PFSK-1 (cell line): ENCODE measurements around the genes C3orf33 and RSRC1.

- RRBS: no CpG with 5 or more reads among the region's 3 CpGs
Measured at GRCh38 chr3:155598674-155599096, 146.2 kb downstream of the PLCH1 start.

GRCh38 chr3:155661034-155661233, 83.9 kb downstream of the PLCH1 start:
- RRBS: no CpG with 5 or more reads among the region's 1 CpG

DNA sequence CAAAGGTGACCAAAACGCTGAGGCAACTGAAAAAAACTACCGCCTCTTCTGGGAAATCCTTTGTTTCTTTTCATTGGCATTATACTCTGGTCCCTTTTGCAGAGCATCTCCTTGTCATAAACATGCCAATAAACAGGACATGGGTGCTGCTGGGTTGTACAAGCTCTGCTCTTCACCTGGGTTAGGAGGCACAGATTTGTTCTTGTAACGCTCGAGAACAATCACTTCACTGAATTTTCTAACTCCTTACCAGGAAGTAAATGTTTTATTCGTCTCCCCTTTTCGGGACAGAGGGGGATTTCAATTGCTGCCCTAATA, 1.3 kb downstream of the PLCH1 start:
- RRBS: no CpG with 5 or more reads among the region's 6 CpGs

DNA sequence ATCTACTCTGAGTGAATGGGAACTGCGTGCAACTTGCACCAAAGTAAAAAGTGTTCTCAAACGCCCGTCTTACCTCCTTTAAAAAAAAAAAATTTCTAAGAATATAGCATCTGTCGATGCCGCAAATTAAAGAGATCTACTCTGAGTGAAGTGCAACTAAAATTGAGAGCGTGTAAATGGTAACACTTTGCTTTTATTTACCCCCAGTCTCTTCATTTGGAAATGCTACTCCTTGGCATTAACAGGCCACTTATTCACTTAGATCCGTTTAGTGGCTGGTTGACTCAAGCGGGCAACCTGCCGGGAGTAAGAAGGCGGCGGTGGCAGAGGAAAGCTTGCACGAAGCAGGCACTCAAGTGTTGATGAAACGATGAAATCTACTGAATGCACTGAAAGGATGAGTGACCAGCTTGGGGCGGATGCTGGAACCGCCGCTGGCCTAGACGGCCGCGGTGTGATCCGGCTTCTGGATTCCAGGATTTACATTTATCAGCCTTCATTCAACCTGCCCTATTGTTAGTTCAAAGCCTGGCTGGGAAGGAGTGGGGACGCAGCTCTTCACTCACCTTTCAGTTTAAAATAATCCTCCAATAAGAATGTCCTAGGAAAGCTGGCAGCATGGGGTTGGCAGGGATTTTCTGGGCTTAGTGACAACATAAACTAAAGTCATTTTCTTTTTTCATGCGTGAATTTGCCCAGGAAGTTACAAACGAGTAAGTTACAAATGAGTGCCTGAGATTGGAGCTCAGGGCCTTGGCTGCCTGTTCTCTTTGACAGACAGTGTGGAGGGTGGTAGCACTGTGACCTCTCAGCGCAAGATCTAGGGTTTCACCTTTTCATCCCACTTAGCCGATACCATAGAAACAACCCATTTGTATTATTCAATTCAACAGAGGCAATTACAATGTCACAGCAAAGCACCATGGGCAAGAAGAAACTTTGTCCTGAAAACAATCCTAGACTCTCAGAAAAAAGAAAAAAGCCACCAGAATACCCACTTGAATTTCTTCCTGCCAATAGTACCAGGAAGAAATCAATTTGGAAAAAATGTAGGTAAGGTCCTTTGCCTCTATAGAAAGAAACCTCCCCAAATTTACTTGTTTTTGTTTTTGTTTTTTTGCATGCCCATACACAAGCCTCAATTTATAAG, 1.1 kb upstream of the PLCH1 start:
- RRBS: no CpG with 5 or more reads among the region's 25 CpGs

DNA sequence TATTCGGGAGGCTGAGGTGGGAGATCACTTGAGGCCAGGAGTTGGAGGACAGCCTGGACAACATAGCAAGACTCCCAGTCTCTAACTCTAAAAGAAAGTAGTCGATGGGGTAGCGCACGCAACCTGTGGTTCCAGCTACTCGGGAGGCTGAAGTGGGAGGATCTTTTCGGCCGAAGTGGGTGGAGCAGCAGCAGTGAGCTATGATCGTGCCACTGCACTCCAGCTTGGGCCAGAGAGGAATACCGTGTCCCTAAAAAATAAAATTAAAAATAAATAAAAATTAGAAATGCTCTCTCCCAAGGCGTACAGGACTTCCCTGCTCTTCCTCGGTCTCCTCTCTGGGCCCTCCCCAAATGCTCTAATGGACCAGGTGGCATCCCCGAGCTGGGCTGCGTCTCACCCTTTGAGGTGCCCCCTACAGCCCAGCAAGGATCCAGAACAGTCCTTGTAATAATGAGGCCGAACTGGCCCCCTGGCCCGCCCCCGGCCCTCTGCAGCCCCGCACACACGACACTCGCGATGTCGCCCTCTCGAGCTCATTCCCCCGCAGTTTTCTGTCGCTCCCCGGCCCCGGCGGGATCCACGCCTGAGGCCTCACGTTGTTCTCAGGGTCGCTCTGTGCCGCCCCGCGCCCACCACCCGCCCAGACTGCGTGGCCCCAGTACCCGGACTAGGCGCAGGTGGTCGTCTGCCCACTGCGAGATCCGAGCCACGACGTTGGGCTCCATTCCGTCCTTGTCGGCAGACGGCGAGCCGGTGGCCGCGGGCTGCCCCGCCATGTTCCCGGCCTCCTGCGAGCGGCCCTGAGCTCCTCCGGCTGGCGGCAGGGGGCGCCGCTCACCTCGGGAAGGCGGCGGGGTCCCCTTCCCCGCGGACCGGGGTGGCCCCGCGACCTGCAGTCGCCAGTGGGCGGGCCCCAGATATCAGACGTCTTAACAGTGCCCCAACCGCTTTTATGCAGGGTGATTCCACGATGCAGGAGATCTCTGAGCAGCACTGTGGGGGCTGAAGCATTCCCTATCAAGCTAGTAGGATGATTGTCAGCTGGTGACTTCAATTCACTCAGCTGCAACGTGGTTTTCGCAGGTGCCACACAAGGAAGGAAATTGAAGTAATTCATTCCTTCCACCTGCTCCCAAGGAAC, at the start of gene C3orf33:
Gene C3orf33, minus strand, starts transcription at position 805 of the 1,144 bp plus-strand sequence.
- RRBS: under 1% methylated on average over 34 of the region's 72 CpGs

DNA sequence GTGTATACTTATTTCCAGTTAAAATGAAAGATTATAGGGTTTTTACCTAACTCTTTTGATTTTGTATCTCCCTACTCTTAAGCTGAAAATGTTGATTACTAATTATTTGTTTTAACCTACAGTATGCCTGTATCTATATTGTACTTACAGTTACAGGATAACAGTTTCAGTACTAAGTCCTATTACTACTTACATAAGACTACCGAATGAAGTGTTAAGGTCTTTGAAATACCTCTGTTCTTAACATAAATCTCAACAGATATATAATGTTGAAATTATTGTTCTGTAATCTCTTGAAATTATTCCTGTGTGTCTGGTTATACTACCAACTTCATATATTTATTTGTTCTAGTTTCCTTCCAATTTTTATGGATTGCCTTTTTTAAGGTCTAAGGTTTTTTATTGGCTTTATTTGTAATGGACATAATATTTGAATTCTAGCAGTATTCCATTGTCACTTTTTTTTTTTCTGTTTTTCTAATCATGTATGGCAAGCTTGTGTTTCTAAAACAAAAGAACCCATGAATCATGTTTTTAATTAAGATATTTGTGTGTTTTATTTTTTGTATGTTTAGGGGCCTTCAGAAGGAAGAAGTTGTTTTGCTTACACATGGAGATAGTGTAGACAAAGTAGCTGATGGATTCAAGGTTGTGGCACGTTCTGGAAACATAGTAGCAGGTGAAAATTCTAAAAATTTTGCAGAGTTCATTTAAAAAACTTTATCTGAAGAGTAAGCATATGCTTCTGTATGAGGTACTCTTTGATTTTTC, 35.3 kb downstream of the GMPS start:
- RRBS: no CpG with 5 or more reads among the region's 2 CpGs

- RRBS: no CpG with 5 or more reads among the region's 8 CpGs
Measured at GRCh38 chr3:156148881-156149415, 28.6 kb downstream of the KCNAB1 start.

DNA sequence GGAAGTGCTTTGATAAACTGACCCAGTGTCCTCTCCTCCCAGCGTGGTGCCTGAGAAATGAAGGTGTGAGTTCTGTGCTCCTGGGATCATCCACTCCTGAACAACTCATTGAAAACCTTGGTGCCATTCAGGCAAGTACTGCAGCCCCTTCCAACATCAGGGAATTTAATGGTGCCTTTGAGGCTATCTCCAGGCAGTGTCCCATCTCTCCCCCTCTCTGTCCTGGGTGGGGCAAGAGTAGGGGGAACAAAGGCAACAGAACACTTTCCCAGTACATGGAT, 23.6 kb downstream of the SSR3 start:
- RRBS: no CpG with 5 or more reads among the region's 1 CpG

GRCh38 chr3:156643401-156644252, 30.8 kb upstream of the TIPARP start:
- RRBS: no CpG with 5 or more reads among the region's 11 CpGs

DNA sequence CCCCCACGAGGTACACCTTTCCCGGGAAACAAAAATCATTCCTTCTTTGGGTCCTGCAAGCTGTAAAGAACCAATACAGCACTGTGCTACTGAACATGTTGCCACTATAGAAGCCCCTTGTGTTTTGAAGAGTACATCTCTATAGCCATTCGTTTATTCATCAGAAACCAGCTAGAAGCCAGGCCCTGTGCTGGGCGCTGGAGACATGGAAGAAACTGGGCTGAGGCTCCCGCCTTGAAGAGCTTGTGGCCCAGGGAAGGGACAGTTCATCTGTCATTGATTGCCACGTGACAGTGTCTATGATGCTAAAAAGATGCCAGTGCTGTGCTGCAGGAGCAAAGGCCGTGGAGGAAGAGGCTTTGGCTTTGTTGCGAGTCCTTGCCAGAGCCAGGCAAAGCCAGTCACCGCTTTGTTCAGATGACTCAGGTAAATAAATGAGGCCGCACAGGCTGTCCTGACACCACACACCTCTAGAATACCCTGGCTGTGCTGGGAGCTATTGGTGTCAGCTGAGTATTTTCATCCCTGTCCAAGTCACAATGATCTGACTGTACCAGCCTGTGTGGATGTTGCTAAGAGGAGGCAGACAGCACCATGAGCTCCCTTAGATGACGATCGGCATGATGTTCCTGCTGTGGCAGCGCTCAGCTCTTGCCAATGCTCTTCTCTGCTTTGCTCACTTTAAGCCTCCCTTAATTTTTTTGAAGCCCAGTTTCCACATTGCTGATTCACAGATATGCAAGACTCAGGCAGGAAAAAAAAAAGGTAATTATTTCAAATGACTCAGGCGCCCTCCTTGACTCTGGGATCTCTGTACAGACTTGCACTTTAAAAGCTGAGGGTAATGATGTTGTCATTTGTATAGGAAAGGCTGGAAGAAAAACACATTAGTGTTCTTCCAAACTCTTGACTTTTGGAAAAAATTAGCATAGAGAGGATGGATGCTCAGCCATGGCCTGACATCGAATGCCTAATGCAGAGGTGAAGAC, 77.5 kb downstream of the CCNL1 start:
- RRBS: no CpG with 5 or more reads among the region's 15 CpGs

DNA sequence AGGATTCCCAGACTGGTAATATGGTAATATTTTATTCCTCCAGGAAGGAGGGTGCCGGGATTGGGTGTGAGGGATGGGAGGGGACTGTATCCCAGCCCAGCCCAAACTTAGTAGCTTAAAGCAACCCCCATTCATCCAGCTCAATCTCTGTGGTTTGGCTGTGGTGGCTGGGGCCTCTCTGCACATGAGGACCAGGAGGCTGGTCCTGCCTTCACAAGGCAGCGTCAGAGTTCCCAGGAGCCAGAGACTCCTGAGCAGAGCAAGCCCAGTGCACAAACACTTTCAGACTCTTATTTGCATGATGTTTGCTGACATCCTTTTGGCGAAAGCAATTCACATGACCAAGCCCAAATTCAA, 48.4 kb downstream of the CCNL1 start:
- RRBS: no CpG with 5 or more reads among the region's 3 CpGs

DNA sequence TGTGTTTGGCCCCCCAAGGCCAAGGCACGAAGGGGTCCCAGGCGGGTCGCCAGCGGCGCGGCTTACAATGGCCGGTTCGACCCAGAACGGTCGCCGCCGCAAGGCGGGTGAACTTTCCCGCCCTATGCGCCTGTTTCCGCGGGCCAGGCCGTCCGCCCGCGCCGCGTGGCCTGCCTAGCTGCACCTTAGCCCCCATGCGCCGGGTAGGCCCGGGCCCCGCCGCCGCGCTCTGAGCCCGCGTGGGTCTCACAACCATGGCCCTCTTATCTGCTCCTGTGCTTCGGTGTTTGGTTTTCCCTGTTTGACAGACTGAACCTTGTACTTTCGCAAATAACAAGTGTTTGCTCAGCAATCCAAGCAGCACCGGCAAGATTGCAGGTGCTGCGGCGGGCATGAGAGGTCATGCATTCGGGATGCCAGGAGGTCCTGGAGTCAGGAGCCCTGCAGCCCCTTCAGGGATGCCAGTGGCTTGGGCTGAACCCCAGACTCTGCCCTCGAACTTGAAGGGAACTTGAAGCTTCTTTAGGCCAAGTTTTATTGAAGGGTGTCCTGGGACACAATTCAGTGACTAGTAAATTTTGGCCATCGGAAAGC, 39.5 kb downstream of the CCNL1 start:
- RRBS: no CpG with 5 or more reads among the region's 40 CpGs

- RRBS: no CpG with 5 or more reads among the region's 4 CpGs
Measured at GRCh38 chr3:157134532-157135370, 25.2 kb downstream of the CCNL1 start.

DNA sequence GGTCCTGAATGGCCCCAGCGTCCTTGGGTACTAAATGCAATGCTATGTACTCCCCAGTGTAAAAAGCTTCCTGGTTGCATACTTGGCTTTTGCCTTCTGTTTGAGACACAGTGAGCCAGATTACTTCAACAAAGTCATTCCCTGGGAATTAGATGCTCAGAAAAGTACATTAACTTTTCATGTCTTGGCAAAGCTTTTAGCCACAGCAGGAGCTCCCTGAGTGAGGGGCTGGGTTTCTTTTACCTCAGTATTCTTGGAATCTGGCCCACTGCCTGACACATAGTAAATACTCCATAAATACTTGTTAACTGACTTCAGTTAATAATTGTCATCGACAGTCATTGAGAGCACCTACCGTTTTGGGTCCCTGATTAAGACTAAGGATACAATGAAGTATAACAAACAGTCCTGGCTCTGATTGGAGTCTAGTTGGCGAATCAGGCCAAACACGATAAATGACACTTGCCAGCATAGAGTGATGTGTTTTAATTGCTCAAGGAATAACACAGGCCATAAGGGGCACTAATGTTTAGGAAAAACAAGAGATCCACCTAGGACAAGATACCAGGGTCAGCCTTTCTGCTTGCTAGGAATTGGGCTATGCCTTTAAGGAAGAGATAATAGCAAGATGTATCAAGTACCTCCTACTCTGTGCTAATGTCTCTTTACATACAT, 23.8 kb downstream of the CCNL1 start:
- RRBS: no CpG with 5 or more reads among the region's 5 CpGs

DNA sequence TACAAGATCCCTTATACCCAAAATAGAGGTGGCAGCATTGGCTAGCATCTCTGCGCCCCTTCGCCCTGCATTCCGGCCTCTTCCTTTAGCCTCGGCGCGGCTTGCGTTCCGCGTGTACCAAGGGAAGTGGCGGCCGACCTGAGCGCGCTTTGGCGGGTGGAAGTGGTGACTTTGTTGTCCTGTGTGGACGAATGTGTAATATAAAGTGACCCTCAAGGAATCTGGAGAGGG, 389 bp upstream of the CCNL1 start:
- RRBS: 7% methylated on average over 3 of the region's 15 CpGs

DNA sequence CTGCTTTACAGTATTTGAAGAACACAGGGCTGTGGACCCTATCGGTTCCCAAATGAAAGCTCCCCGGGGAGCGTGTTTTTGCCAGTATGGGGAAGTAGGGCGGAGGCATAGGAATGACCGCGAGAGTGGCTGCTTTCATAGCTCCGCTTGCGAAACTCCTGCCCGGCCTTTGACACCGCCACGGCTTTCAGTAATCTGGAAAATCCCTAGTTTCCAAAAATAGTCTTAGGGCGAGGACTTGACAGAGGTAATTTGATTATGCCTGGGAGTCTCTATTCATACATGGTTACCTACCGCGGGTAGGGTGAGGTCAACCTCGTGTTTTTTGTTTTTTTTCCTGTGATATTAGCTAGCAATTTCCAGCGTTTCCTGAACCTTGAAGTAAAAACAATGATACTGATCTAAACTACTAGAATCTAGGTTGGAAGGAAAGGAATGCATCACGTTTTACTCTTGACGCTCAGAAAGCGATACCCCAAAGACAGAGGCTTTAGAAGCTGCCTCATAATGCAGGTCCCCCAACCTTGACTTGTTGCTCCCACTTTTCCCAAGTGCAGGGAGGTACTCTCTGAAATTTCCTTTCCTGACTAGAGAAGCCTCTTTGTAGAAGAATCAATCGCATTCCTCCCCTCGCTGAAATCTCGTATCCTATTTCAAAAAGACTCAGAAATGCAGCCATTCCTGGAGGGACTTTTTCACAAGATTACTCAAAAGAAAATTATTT, 867 bp upstream of the CCNL1 start:
- RRBS: 2% methylated on average over 5 of the region's 22 CpGs

DNA sequence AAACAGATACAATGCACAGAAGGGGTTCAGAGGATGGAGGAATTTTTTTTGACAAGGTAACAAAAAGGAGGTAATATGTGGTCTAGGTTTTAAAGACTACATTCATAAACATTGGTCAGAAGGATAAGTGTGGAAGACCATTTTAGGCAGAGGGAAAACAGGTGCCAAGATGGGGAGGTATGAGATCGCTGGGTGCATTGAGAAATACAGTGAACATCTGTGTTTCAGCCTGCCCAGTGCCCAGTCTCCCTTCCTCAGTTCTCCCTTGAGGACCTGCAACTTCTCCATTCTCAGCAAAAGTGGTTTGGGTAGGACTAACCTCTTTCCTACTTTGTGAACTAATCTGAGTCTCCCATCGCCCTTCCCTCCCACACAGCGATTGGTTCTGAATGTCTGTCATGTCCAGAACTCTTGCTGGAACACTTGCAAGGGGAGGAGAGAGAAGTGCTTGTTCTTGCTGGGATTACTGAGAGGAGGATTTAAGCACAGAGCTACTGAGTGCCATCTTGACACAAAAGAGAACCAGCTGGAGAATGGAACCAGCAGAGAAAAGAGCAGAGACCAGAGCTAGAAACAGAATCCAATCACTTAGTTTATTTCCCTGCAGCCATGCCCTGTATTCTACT, 10.9 kb upstream of the CCNL1 start:
- RRBS: no CpG with 5 or more reads among the region's 3 CpGs

GRCh38 chr3:157381304-157381926, 55.2 kb upstream of the PTX3 start:
- RRBS: no CpG with 5 or more reads among the region's 7 CpGs

DNA sequence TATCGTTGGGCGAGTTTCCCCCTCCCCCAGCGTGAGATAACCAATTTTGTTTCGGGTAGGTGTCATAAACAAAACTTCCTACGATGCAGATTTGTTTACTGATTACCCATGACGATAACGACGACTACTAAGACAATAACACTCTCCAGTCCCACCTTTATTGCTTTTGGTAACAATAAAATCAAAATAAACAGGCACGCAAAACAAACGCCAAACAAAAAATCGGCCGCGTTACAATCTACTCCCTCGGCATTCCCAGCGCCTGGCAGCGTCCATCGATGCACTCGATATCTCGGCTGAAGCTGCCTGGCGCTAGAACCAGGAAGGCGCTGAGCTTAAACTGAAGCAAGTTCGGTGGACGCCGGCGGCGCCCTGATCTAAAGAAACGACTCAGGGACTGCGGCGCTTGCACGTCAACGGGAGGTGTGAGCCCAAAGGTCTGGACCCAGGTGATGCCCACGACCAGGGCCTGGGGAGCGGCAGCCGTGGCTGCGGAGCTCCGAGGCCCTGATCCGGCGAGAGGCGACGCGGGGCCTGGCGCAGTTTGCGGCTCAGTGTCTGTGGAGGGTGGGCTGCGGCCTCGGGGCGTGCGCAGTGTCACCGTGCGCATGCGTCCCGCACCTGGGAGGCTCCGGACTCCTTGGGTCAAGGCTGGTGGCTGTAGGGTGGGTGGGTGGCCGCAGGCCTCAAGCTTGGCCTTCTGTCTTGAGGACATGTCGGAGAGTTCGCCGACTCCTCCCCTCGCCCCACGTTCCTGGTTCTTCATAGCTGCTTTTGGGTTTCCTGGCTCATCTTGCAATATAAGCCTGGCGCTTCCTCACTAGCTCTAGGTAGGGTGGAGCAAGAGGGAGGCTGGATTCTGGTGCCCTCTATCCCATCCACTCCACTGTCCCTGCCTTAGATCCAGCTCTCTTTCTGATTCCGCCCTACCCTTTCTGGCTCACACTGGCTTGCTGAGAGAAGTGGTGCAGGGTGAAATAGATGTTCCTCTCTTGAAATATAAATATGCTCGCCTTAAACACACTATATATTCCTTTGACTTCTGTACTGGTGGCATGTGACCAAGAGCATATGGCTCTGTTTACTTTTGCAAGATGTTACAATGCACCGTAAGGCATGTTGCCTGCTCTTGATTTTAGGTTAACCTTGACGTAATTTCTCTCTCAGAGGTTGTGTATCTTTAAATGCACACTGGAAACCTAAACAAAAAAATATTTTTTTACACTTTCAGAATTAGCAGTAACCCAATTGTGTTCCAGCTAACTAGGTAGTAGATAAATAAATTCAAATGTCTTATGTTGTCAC, at the start of gene RSRC1:
Gene RSRC1, plus strand, starts transcription at position 315 of the 1,305 bp plus-strand sequence.
- RRBS: 0% methylated on average over 5 of the region's 63 CpGs

DNA sequence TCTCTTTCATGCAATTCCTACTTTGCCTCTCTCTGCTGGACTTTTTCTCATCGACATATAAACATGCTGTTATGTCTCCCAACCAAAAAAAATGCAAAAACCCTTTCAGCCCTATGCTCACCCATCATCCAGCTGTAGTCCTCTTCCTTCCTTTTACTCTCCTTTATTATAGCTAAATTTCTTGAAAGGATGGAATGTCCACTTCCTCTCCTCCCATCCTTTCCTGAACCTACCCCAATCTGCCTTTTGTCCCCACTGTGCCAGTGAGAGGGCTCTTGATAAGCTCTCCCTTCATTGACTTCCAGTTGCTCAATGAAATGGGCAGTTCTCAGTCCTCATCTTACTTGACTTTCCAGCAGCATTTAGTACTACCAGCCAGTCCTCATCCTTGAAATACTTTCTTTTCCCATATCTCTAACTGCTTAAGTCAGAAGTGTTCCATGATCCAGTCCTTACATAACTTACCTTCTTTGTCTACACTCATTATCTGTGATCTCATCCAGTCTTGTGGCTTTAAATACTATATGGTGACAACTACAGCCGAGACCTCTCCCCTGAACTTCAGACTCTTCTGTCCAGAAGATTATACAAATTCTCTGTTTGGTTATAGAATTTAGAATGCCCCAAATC, 28.8 kb downstream of the RARRES1 start:
- RRBS: no CpG with 5 or more reads among the region's 2 CpGs